Karpas-422 (cell line): ENCODE measurements around a stretch of chr15.

DNA sequence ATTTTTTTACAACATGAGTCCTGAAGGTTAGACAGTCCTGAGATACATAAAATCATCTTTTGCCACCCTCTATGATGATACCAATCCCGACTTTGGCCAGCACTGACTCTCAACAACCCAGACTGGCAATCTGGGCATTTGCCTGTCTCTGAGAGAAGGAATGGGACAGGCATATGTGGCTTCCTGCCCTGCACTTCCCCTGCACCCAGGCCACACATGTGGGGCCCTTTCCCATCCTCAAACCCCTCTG is 17.3 kb downstream of the DUOX2 start:
- PRO-cap = no peak
- RAMPAGE, long total RNA = no peak

GRCh38 chr15:45112634-45113827 is 941 bp downstream of the DUOX2 start:
- PRO-cap = no peak
- RAMPAGE, long total RNA = no peak

GRCh38 chr15:45125329-45126206 is 4.1 kb downstream of the DUOXA1 start:
- PRO-cap = no peak
- RAMPAGE, long total RNA = no peak

DNA sequence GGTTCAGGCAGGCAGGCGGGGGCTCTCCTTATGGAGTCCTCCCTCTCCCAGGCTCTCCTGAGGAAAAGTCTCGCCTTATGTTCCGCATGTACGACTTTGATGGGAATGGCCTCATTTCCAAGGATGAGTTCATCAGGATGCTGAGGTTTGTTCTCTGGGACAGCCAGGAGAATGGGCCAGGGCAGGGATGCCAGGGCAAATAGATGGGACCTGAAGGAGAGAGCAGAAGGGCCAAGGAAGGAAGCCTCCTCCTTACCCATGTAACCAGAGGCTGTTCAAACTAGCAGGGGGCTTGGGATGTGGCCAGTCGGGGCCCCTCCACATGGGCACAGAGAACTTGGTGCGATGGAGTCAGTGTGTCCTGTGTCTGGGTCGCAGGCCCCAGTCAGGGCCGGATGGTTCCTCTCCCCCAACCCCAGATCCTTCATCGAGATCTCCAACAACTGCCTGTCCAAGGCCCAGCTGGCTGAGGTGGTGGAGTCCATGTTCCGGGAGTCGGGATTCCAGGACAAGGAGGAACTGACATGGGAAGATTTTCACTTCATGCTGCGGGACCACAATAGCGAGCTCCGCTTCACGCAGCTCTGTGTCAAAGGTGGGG is 18.2 kb downstream of the DUOX1 start:
- PRO-cap = no peak
- RAMPAGE, long total RNA = no peak

GRCh38 chr15:45150779-45151454 is 21.1 kb downstream of the DUOX1 start:
- PRO-cap = no peak
- RAMPAGE, long total RNA = no peak

GRCh38 chr15:45184251-45185406 is 3.1 kb downstream of the SHF start:
- PRO-cap = no peak
- RAMPAGE, long total RNA = no peak

DNA sequence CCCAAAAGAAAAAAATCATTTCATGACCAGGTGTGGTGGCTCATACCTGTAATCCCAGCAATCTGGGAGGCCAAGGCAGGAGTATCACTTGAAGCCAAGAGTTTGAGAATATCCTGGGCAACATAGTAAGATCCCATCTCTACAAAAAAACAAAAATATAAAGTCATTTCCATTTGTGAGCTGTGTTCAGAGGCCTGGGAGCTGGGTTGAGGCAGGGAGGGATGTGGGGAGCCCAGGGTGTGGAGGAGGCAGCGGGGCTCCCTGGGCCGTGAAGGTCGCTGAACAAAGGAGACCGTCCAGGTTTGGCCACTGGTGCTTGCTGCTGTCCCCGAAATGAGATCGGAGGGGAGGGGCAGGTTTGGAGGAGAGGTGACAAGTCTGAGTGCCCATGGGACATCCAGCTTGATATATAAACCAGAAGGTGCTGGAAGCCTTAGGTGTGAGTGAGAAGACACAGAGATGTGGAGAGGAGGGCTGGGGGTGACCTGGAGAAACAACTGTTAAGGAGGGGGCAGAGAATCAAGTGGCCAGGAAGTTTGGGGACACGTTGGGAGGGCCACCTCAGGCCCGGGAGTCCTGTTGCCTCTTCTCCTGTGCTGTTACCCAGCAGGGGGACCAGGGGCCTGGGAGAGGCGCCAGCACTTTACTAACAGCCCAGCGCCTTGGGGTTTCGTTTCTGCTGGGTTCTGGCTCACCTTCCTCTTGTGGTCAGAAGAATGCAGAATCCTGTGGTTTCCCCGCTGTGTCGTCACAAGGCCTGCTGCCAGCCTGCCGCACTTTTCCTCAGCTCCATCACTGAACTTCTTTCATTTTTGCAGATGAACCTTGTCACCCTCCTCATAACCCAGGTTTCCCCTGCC is 24.1 kb downstream of the C15orf48 start:
- PRO-cap = no peak
- RAMPAGE, long total RNA = no peak

- PRO-cap = no peak
- RAMPAGE, long total RNA = no peak
Observed at GRCh38 chr15:45586481-45586792, 742 bp upstream of the BLOC1S6 start.

- PRO-cap = no peak
- RAMPAGE, long total RNA = no peak
Observed at GRCh38 chr15:47708573-47709135, 8.7 kb upstream of the SEMA6D start.

- PRO-cap = no peak
- RAMPAGE, long total RNA = no peak
Observed at GRCh38 chr15:47756787-47757290, 39.5 kb downstream of the SEMA6D start.

- PRO-cap = no peak
- RAMPAGE, long total RNA = no peak
Observed at GRCh38 chr15:48151852-48152421, 26.2 kb downstream of the MYEF2 start.

DNA sequence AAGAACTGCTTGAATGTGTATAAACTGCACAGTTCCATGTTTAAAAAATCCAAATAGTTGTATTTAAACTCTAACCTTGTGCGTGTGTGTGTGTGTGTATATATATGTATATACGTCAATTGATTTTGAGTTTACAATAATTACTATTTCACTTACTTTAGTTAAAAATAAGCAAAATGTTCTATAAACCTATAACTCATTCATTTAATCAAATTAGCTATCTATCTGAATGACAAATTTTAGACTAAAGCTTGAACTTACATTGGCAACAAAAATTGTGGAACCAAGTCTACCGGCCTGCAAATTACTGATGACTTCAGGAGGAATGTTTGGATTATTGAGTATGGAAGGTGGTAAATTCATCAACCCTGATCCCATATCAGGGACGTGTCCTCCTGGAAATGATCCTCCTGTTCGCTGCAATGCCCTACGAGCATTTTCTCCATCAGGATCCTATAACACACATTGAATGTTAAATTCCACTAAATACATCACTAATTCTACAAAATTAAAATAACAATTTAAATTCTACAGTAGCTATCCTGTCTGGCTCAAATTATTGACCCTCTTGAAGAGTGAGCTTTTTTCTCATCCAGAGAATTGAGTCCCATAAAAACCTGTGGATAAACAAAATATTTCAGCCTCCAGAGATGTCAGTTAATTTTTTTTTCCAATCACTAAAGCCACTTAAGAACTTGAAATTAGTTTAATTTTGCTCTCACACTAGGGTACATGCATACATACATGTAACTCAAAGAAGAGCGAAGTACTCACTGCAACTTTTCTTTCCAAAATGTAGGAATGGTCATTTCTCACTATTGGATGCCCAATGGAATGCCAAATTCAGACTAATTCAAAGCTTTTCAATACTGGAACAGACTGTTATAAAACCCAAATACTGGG is 18.5 kb downstream of the MYEF2 start:
- PRO-cap = no peak
- RAMPAGE, long total RNA = no peak

DNA sequence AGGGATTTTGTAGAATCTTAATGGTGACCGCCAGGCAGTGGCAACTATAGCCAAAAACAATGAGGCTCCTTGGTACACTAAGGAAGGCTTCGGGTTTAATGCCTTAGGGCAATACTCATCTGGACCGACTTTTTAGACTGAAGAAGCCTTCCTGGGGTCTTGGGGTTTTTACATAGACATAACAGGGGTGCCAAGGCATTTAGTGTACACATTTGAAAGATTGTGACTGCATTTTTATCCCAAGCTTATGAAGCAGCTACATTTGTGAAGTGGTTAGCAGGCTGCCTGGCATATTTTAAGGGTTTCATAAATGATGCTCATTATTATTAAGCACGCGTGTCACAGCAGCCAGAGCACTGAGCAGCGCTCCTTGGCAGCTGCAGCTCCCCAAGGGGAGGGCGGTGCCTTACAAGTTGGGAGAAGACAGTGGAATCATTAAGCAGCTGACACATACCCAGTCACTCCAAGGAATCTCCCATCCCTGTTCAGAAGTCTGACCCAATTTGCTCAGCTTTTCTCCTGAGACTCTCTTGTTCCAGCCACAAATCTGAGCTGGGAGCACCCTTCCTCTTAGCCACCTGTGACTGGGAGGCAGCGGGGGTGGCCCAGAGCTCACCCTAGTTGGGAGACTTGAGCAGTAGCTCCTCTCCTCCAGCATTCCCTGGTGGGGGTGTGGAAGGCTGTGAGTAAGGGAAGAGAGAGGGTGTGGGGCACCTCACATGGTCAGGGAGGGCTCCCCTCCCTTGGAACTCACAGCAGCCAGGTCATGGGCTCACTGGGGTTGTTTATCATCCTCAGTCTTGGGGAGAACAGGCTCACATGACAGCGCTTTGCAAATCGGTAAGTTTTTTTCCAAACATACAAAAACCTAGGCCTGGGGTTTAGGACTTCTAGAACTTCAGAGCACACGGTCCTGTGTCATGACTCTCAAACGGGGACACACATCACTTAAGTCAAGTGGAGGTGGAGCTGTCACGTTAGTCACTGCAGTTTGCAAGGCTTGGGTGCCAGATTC is 64.3 kb downstream of the DUT start:
- PRO-cap = no peak
- RAMPAGE, long total RNA = no peak

DNA sequence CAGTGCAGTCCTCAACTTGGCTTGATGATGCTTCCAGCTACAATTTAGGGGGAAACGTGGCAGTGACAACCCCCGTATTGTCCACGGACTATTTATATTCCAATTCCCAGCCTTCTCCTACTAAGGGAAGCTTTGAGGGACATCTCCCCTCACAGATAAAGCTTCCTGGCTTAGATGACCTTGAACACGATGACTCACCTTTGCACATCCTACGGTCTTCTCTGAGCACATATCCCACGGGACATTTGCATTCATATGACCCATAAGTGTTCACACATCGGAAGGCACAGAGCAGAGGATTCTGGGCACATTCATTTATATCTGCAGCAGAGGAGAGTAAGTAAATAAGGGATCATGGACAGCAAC is 101.4 kb downstream of the DUT start:
- PRO-cap = no peak
- RAMPAGE, long total RNA = no peak

DNA sequence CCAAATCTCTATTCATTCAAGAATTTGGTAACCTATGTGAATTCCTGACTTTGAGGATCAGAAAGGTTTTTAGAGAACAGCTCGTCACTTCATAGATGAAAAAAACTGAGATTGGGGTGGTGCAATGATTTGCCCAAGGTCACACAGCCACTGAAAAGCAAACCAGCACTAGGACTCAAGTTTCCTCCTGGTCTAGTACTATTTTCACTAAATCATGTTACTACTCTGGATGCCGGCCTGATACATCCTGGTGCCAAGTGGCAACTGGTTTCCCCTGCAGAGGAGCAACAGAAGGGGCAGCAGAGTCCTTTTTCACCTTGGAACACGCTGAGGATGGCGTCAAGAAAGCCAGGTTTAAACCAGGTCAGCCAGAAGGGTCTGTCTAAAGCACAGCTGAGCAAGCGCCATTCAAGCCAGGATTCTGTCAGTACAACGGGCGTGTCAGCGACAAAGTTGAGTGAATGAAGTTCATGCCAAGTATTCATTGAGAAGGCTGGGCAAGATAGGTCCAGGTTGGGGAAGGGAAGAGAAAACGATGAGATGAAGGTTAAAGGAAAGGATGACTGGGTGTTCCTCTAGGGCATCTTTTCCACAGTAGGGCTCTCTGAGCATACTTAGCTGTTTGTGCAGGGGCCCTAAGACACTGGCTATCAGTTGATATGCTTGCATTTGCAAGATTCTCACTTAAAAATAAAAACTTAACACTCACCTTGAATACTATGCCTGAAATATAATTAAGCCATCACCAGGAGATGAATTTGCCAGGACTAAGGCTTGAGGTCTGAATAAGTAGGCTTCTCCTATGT is 88.2 kb downstream of the FBN1 start:
- PRO-cap = no peak
- RAMPAGE, long total RNA = no peak

DNA sequence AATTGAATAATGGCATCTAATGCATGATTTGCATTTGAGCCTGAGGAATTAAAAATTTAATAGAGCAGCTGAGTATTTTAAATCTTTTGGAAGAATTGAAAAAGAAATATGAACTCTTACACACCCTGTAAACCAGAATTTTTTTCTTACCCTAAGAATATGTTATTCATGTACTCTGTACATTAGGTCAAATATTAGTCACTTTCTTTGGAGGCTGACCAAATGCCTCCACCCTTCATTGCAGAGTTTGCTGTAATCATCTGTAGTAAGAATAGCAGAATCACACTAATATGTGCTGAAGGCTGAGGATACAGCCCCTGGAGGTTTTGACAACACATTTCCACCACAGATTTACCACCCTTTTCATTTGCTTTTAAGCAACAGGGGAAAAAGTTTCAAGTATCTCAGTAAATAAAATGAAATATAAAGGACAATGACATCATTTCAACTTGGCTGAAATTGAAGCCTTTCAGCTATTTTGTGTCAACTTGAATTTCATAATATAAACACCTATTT is 79.6 kb downstream of the FBN1 start:
- PRO-cap = no peak
- RAMPAGE, long total RNA = no peak

DNA sequence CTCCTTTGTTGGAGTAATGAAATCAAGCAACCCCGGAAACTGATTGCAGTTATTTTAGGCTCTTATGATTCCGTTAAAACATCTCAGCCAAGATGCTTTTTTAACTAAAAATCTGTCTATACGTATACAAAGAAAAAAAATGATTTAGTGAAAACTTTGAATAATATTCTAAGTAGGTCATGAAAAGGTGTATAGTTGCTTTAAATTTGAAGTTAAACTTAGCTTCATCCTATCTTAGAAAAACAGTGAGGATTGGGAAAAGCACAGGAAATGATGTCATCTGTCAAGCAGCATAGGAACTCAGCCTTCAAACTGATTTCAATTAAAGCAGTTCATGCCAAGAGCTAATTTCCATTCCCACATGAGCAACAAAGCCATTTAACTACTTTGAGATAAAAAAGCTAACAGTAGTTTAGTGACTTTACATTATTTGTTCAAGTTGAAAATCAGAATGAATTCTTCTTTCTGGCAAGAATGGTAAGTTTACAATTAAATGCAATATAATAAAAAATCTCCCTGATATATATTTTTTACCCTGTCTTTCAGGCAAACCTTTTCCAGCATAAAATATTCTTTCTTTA is 42.8 kb downstream of the FBN1 start:
- PRO-cap = no peak
- RAMPAGE, long total RNA = no peak

DNA sequence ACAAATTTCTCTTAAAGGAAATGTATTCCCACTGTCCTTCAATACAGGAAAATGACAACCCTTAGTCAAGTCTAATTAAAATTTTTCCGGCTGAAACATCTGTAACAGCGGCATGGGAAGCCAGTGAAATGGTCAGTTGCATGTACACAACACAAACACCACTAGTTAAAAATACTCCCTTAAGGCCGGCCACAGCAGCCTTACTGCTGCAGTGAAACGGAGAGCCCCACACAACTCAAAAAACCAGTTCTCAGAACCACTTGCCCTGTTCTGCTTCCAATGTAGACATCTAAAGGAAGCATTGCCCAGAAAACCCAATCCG is 1.8 kb downstream of the FBN1 start:
- PRO-cap = no peak
- RAMPAGE, long total RNA = no peak

DNA sequence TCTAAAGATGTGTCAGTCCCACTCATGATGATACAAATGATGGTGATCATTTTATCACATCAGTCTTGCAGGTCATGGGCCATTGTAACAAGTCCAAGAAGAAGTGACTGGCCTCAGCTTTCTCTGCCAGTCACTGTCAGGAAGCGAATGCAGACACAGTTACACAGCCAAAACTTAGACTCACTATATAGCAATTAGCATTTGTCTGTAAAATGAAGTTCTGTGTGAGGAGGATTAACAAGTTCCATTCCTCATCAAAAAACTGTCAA is 18.5 kb downstream of the ATP8B4 start:
- PRO-cap = no peak
- RAMPAGE, long total RNA = no peak

DNA sequence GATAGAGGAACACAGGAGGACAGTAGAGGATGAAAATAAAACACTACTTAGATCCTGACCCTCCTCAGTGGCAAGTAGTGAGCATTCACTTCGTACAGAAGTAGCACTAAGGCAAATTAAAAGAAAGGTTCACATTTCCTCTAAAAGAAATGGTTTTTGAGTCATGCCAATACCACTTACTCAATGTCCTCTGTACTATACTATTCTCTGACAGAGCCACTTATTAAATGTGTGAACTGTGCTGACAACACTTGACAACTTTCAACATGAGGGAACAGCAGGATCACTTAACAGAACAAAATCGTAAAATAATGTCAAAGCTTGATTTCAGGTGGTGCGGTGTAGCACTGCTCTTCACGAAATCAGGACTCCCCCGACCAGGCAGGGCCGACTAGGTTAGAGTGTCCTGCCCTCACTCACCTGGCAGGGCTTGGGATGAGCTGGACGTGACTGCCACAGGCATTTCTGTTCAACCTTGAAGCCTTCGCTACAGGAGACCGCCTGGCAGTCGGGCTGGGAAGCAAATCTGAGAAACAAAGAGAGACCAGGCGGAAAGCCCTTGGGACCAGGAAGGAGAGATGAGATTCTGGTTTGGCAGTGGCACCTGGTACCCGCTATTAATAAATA is 671 bp upstream of the SLC27A2 start:
- PRO-cap = no peak
- RAMPAGE, long total RNA = no peak